M059J (cell line): ENCODE measurements around a stretch of chr12.

DNA sequence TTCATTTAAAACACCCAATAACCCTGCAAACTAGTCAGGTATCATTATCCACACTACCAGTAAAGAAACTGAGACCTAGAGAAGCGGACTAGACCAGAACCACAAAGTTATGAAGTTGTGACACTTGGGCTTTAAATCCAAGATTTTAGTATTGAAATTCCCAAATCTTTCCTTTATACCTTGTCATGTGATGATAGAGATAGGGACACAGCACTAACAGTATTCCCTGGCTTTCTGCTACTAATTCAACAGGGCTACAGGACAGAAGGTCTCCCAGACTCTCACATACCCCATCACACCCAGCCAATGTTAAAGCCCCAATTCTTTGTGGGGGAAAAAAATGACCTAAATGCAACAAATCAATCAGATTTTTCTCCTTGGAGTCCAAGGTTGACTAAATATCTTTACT is 2.6 kb downstream of the LRP6 start:
- RAMPAGE, long total RNA, result no peak

DNA sequence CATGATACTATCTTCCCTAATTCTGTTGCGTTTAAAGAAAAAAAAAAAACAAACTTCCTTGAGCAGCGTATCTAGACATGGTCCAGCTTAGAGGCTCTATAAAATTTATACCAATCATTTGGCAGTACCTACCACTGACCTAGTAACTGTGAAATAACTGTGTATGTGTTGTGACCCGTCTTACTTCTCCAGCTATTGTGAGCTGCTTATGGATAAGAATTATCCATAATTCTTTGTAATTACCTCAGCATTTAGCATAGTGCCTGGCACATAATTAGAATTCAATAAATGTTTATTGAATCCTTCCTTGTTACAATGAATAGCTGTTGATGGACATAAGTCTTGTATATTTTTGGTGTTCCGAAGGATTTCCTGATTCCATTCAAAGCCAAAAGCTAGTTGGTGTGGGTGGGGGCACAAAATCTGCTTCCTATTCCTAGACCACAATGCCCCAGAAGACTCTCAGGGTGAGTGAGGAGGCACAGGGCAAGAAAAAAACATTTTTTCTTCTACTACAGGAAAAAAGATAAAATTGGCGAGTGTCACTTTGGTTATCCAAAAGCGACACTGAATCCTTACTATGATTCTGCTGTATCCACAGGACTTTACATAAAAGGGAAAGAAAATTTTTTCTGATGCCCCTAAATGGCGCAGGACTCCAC is 53.1 kb downstream of the DUSP16 start:
- RAMPAGE, long total RNA, result no peak

- RAMPAGE, long total RNA, result no peak
Observed at GRCh38 chr12:12560431-12561376, 2.0 kb downstream of the DUSP16 start.

- RAMPAGE, long total RNA, result no peak
Observed at GRCh38 chr12:12582716-12583497, 20.2 kb upstream of the DUSP16 start.

- RAMPAGE, long total RNA, result no peak
Observed at GRCh38 chr12:12715142-12716249, 1.7 kb upstream of the CDKN1B start.

GRCh38 chr12:12776177-12776757 is 9.2 kb upstream of the APOLD1 start:
- RAMPAGE, long total RNA, result no peak

GRCh38 chr12:12786606-12786697 is 993 bp downstream of the APOLD1 start:
- RAMPAGE, long total RNA, result no peak

DNA sequence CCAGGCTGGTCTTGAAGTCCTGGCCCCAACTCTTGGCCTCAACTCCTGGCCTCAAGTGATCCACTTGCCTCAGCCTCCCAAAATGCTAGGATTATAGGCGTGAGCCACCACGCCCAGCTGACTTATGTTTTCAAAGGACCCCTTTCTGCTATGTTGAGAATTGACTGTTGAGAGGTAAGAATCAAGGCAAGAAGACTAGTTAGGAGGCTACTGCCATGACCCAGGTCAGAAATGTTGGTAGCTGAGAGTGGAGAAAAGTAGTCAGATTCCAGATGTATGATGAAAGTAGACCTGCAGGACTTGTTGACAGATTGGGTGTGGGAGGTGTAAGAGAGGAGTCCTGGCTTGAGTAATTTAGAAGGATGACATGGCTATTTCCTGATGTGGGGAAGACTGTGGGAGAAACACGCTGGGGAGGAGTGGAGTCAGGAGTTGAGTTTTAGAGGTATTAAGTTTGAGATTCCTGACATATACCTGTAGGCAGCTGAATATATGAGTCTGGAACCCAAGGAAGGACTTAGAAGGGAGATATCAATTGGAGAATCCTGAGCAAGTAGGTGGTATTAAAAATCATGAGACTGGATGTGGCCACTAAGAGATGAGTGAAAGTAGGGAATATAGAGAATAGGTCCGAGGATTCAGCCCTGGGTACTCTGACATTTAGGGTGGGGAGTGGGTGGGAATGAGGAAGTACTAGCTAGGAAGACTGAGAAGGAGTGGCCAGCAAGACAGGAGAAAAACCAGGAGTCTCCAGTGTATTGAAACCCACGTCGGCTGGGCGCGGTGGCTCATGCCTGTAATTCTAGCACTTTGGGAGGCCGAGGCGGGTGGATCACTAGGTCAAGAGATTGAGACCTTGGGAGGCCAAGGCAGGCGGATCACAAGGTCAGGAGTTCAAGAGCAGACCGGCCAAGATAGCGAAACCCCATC is 12.6 kb upstream of the DDX47 start:
- RAMPAGE, long total RNA, result no peak

DNA sequence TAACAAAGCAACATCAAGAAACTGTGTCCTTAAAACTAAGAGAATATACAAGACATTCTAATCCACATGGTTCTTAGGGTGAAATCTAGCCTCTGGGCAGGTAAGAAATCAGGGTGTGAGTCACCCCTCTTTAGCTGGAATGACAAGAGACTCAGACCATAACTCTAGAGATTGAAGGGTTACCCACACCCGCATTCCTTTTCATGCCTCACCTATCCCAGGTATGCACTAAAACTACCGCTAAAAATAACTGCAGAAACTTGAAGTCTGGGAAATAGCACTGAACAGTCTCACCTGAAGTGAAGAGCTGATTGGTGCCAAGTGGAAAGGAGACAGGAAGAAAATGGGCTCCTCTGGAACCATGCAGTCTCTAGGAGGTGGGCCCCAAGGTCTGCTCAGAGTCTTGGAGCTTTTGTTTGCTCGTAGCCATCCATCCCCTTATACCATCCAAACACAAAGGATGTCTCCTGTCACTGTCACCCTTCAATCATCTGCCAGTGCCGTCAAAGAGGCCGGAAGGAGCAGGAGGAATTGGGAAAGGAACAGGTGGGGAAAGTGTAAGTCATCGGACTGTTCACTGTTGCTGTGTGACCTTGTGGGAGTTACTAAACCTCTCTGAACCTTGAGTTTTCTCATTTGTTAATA is 22.3 kb downstream of the DDX47 start:
- RAMPAGE, long total RNA, result no peak

DNA sequence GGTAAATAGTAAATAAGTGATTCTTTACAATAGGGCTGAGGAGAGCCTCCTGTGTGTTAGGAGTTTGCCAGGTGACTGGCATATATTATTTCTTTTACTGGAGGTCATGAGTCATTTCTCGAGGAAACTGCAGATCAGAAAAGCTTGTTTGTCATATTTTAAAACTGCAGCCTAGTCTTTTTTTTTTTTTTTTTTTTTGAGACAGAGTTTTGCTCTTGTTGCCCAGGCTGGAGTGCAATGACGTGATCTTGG is 25.2 kb downstream of the DDX47 start:
- RAMPAGE, long total RNA, result no peak

DNA sequence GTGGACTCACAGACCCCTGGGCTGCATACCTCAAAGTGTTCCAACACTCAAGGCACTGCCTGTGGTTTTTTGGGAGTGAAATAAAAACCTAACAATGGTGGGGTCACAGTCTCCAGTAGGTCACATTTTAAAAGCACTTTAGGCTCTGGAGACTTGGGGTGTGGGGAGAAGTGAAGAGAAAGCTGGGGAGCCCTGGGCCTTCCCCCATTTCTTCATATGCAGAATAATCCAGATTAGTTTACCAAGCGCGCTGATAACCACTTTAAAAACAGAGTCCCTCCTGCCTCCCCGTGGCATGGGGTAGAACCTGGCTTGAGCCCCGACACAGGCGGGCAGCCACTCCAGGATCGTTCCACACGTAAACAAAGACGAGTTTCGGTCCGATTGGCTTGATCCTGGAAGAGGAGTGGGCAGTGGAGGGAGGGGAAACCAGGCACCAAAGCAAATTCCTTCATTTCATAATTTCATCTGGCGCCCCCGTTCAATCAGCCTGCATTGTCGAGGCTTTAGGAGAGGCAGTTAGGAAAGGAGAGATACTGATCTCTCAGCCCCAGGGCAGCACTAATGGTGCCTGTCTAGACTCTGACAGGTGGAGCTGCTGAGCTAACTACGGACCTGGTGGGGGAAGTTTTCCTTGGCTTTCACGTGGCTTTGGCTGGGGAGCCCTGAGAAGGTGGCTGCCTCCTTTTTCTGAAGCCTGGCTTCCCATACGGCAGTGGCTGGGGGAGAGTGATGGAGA is 871 bp upstream of the GPRC5A start:
- RAMPAGE, long total RNA, result no peak

GRCh38 chr12:12990812-12991011 is 9.4 kb downstream of the HEBP1 start:
- RAMPAGE, long total RNA, result no peak

- RAMPAGE, long total RNA, result no peak
Observed at GRCh38 chr12:12992036-12993074, 7.7 kb downstream of the HEBP1 start.

DNA sequence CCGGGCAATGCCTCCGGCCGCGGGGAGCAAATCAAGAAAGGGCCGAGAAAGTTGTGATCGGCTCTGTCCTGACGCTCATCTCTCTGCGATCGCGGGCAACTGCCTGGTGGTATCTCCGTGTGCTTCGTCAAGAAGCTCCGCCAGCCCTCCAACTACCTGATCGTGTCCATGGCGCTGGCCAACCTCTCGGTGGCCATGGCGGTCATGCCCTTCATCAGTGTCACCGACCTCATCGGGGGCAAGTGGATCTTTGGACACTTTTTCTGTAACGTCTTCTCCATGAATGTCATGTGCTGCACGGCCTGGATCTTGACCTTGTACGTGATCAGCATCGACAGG is 1.6 kb upstream of the HEBP1 start:
- RAMPAGE, long total RNA, result no peak

- RAMPAGE, long total RNA, result no peak
Observed at GRCh38 chr12:13100957-13101931, 2.2 kb downstream of the GSG1 start.

- RAMPAGE, long total RNA, result no peak
Observed at GRCh38 chr12:13194637-13195192, 1.8 kb upstream of the EMP1 start.

DNA sequence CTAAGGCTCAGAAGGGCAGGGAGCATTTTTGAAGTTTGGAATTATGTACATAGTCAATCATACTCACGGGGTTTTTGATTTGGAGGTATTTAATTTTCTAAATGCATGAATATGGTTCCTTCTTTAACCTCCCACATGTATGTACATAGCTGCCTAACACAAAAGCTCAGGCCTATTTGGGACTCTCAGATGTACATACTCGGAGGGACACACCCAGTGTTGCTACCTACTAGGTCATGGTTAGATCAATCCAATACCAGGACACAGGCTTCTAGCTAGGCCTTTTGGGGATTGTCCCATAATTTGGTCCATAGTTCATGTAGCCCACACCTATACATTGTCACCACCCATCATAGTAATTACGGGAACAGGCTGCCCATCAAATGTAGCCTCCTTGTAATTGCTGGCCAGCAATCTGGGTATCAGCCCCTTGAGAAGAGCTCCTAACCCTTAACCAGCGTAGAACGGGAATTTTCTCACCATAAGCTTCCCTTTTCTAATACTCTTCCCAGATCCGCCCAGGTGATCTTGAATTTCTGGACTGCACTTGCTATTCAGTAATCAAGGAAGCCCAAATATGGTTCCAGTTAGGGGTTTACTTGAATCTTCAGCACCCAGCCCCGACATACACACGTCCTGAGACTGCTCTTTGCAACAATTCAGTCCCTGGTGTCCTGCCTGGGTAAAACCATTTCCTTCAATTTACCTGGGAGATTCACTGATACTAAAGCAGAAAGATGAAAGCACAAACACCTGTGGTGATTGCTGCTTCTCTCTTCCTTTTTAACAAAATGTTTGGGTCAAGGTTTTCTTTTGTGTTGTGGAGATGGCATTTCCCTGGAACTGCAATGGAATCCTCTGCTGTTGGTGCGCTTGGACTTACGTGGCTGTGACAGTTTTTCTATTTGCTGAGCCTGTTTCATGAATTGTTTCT is 3.7 kb downstream of the EMP1 start:
- RAMPAGE, long total RNA, result no peak

- RAMPAGE, long total RNA, result no peak
Observed at GRCh38 chr12:13203770-13204861, 7.6 kb downstream of the EMP1 start.

DNA sequence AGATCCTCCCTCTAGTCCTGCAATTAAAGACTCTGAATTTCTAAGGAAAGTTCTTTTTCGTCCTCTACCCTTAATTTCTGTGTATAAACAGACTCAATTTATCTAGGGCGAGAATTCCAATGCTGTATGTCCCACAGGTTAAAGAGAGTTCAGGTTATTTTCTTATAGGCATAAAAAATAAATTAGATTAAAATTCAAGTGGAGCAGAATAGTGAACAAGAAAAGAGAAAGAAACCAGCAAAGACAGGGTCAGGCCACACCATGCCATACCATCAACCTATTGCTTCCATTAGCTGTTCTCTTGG is 24.6 kb downstream of the GRIN2B start:
- RAMPAGE, long total RNA, result no peak

DNA sequence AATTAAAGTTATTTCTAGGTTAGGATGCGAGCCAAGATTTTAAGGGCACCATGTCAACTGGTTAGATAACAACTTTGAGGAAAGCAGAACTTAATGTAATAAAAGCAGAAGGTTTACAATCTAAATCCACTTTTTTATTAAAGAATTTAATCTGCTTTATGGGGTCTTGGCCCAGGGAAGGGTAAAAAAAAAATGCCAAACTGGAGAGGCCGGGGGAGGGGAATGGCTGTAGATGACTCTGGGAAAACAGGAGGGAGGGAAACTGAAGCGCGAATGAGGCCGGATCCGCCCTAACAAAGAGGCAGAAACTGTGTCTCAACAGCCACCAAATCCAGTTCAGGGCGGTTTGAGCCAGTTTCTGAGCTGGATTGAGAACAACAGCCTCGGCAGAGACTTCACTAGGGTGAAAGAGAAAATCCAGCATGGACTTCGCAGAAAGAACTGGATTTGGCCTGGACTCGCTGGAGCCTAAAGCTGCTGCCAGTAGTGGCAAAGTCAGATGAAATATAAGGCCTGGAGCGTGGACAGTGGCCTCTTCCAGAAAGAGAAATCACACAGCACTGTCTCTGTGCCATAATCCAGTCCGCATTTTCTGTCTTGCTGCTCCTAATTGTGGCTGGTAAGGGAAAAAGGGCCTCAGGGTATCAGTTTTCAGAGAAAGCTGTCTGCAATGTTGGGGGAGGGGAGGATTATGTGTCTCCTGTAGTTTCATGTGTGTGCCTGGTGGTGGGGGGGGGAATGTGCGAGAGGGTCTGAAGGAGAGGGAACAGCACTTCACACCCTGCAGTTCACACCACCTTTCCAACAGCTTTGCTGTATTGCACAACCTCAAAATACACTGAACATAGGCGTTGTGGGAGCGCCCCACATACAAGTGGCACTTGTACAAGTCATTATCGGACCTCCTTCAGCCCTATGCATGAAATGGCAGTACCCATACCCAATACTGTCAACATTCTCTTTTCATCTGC is 107.8 kb upstream of the ATF7IP start:
- RAMPAGE, long total RNA, result no peak